RPMI7951 (cell line): Measurements from ENCODE around the gene EDN3.

- RAMPAGE, long total RNA = no peak
These were observed 59.6 kb downstream of the VAPB start for GRCh38 chr20:58448516-58449239.

DNA sequence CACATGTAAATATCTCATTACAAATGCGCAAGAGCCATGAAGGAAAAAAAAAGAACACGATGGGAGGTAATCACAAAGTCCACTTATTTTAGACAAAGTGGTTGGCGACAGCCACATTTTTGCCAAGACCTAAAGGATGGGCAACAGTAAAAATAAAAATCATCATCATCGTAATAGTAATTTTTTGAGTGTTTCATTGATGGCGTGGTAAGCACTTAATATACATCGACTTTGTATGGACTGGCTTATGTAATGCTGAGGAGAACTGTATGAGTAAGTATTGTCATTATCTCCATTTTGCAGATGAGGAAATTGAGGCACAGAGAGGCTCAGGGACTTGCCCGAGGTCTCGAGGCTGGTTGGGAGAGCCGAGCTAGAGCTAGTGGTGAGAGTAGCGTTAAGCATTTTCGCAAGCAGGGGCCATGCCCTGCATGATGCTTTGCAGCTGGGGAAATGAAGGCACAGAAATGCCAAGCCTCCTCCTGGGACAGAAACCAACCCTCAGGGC is 31.3 kb upstream of the STX16 start:
- RAMPAGE, long total RNA = no peak

DNA sequence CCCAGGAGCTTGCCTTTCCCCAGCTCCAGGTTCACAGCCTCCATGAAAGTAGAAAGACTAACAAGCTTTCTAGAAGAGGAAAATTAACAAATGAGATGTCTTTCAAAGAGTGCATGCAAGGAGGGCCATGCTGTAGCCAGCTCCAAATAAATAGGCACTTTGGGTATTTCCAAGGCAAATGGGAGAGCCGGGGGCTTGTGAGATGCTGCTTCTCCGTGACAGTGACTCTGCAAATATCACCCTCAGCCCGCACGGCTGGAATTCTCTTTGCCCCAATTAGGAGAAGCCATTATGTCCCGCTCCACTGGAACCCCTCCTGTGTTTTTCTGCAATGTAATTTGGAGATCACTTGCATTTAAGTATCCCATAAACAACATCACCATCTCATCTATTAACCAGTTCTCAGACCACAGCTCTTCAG is 85.4 kb upstream of the GNAS start:
- RAMPAGE, long total RNA = no peak

- RAMPAGE, long total RNA = no peak
These were observed 50.8 kb upstream of the GNAS start for GRCh38 chr20:58840332-58840989.

DNA sequence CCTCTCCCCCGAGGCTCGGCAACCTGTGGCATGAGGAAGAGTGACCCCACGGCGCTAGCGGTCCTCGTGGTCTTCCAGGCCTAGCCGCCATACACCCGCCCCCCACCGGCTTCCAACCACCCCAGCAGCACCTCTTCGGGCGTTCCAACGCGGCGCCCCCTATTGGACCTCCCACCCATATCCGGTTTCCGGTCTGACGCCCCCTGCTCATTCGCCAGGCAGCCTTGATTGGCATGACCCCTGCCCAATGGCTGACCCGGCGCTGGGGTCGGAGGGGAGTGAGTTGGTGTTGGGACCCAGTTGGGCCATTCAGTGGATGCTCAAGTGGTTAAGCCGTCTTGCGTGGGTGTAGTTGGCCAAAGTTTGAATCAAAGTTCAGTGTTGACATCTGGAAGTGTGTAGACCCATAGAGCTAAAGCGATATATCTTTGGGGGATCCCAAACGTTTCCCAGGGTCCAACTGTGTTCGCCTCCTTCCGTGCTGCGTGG is 40.4 kb upstream of the GNAS start:
- RAMPAGE, long total RNA = no peak

- RAMPAGE, long total RNA = no peak
These were observed 37.1 kb upstream of the GNAS start for GRCh38 chr20:58854126-58854532.

- RAMPAGE, long total RNA = no peak
These were observed 3.5 kb downstream of the GNAS start for GRCh38 chr20:58894556-58895294.

- RAMPAGE, long total RNA = no peak
These were observed 5.1 kb downstream of the GNAS start for GRCh38 chr20:58896126-58896893.

GRCh38 chr20:59121883-59122508 is 41.6 kb upstream of the ZNF831 start:
- RAMPAGE, long total RNA = no peak

- RAMPAGE, long total RNA = no peak
These were observed 17.8 kb upstream of the ZNF831 start for GRCh38 chr20:59145642-59146374.

GRCh38 chr20:59300179-59301160 is at the start of gene EDN3:
TSS of gene EDN3 (plus strand) at chr20:59300611.
- RAMPAGE, long total RNA = no peak

- RAMPAGE, long total RNA = no peak
These were observed 134.6 kb upstream of the PHACTR3 start for GRCh38 chr20:59469566-59470292.

DNA sequence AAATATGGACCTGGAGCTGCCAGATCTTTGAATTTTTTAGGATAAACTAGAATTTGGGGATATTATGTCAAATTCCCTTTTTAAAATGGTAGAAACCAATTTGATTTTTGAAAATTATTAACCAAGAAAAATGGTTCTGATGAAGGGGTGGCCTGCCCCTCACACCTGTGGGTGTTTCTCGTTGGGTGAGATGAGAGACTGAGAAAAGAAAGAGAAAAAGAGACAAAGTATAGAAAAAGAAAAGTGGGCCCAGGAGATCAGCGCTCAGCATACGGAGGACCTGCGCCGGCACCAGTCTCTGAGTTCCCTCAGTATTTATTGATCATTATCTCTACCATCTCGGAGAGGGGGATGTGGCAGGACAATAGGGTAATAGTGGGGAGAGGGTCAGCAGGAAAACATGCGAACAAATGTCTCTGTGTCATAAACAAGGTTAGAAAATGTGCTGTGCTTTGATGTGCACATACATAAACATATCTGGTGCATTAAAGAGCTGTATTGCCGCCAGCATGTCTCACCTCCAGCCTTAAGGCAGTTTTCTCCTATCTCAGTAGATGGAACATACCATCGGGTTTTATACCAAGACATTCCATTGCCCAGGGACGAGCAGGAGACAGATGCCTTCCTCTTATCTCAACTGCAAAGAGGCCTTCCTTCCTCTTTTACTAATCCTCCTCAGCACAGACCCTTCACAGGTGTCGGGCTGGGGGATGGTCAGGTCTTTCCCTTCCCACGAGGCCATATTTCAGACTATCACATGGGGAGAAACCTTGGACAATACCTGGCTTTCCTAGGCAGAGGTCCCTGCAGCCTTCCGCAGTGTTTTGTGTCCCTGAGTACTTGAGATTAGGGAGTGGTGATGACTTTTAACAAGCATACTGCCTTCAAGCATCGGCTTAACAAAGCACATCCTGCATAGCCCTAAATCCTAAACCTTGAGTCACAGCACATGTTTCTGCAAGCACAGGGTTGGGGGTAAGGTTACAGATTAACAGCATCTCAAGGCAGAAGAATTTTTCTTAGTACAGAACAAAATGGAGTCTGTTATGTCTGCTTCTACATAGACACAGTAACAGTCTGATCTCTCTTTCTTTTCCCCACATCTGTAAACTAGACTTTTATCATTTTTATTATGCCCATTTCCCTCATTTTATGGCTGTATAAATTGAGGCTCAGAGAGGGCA is 83.2 kb downstream of the CDH26 start:
- RAMPAGE, long total RNA = no peak

DNA sequence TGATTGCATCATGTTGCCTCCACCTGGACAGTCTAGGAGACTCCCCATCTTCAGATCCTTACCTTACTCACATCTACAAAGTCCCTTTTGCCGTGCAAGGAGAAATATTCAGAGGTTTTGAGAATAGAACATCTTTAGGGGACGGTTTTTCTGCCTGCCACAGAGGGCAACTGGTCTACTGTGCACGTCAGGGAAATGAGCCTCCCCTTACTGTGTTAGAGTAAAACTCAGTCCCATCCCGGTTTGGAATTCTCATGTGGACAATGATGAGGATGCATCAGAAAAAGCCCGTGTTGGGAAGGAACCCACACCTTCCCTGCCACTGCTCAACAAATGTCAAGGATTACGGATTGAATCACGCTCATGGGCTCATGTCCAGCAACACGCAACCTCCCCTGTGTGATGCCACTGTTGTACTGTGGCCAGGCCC is 459.7 kb upstream of the CDH4 start:
- RAMPAGE, long total RNA = no peak

DNA sequence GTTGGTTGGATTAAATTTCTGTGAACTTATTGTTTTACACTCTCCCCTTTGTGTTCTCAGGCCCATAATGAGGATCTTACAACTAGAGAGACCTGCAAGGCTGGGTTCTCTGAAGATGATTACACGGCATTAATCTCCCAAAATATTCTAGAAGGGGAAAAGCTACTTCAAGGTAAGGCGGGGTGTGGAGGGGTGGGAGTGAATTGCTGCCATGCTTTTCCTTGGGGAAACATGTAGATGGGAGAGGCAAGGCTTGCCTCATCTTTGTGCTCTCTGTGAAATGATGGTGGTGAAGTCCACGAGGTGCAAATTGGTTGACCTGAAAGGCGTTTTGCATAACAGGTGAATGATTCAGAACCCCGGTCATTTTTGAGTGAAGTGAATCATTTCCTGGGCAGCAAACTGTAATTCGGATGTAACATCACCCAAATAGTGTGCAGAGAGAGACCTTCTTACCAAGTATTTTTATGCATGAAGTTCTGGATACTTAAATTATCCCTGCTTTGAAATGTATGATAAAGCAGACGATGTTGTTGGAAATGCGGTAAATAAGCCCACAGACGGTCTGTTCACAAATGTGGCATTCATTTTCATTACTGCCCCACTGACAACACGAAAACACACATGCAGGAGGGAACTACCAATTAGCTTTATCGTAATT is 2.8 kb downstream of the CDH4 start:
- RAMPAGE, long total RNA = no peak

GRCh38 chr20:61648576-61648904 is 396.5 kb downstream of the CDH4 start:
- RAMPAGE, long total RNA = no peak

- RAMPAGE, long total RNA = no peak
These were observed 1.2 kb downstream of the LSM14B start for GRCh38 chr20:62123422-62124027.

DNA sequence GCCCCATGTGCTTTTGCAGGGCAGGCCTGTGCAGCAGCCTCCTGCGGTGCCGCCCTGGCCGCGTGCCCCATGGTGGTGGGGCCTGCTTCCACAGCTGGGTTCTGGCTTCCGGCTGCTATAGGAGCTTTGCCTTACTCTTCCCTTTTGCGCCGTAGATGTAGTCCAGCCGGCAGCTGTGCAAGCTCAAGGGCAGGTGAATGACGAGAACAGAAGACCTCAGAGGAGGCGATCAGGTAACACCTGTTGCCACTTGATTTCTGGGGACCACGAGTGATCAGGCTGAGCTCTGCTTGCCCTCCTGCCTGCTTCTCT is 7.7 kb downstream of the LSM14B start:
- RAMPAGE, long total RNA = no peak

- RAMPAGE, long total RNA = no peak
These were observed 7.6 kb downstream of the SS18L1 start for GRCh38 chr20:62151114-62151565.

DNA sequence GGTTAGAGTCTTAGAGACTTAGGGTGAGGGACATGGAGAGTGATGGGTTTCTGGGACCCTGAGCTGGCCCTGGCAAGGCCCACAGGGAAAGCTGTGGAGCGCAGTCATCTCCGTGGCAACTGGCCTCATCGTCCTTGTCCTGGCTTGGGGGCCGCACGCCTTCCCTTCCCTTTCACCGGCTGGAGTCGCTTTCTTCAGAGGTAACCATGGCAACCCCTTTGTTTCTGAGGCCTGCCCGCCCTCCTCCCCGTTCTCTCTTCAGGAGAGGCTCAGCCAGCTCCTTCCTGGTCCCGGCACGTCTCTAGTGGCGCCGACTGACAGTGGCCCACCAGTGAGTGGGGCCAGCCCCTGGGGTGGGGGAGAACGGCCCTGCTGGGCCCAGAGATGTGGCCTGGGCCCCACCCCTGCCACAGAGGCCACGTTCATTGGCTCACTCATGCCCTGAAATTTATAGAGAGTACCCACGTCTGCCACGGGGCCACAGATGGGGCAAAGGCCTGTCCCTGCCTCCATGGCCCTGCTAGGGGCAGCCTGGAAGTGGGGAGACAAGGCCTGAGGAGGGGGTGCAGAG is 1.6 kb upstream of the OSBPL2 start:
- RAMPAGE, long total RNA = no peak